Upper lobe of left lung (tissue), 5 donors: ENCODE results near the genes SLC22A8, PLAAT4, SPINDOC, NAA40, FLRT1 and MACROD1.

DNA sequence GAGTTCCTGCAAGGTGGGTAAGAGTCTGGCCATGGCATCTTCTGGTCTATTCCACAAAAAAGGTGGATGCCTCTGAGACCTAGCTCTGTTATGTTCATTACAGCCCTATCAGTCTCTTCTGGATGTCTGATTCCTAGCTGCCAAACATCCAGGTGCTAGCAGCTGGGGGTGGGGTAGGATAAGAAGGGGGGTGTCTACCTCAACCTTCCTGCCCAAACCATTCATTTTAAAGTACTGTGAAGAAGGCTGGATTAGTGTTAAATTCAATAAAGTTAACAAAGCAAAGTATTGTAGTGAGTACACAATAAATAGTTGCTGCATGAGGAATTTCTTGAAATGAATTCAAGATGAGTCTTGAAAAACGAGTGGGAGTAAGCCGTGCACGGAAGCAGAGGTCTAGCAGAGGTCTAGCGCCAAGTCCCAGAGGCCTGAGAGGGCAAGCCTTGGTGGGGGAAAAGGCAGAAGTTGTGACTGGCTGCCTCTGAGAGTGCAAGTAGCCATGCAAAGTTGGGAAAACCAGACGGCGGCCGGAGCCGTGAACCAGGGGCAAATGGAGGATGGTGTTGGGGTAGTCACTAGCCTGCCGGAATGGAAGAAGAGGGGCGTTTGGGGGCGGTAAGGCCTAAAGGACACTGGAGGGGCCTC, 588 bp upstream of the SLC3A2 start:
- PRO-cap, 2 experiments, result peak in 1 of 2 experiments; most common minus-strand start position 590 of the sequence (in 1)
- RAMPAGE, long total RNA, 4 experiments, result no peak in any of the 4 experiments

DNA sequence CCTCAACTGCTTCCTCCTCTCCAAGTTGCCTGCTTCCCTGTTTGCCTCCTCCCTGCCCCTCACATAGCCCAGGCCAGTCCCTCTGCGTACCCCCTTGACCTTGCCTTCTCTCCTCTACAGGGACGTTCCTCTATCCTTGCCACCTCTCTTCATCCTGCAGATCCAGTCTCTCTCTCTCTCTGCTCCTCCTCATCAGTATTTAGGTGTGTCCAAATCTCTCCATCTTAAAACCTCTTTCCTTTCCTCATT, 14.6 kb downstream of the SLC22A8 start:
- PRO-cap, 2 experiments, result no peak in any of the 2 experiments
- RAMPAGE, long total RNA, 4 experiments, result no peak in any of the 4 experiments

GRCh38 chr11:63015491-63016075, at the start of gene SLC22A8:
SLC22A8 (minus strand) TSS chr11:63015841.
- PRO-cap, 2 experiments, result no peak in any of the 2 experiments
- RAMPAGE, long total RNA, 4 experiments, result no peak in any of the 4 experiments

GRCh38 chr11:63306048-63306542, 16.4 kb downstream of the SLC22A10 start:
- PRO-cap, 2 experiments, result no peak in any of the 2 experiments
- RAMPAGE, long total RNA, 4 experiments, result no peak in any of the 4 experiments

DNA sequence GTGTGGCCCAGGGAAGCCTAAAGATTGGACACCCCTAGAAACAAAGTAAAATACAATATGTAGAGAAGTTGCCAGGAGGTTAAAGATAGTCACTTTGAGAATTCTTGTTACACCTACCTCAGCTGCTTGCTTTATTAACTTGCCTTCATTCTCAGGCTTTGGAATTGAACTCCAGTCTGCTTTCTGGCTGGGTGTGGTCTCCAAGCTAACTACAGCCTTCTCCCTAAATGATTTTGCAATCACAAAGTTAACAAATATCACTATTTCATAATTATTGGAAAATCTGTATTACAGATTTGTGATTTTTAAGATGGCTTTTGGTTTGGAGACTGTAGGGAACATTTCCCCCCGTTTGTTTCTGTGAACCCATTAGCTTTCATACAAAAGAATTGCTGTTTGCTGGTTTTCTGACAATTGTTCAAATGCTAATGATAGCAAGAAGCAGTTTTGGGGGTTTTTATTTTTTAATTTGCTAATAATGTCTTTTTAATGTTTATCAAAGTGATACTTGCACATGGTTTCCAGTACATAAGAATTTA, 2.1 kb downstream of the PLAAT5 start:
- PRO-cap, 2 experiments, result no peak in any of the 2 experiments
- RAMPAGE, long total RNA, 4 experiments, result no peak in any of the 4 experiments

GRCh38 chr11:63531940-63532365, 4.7 kb upstream of the PLAAT4 start:
- PRO-cap, 2 experiments, result no peak in any of the 2 experiments
- RAMPAGE, long total RNA, 4 experiments, result no peak in any of the 4 experiments

GRCh38 chr11:63536357-63537147, at the start of gene PLAAT4:
PLAAT4 (plus strand) TSS chr11:63536808.
- PRO-cap, 2 experiments, result peak in 2 of 2 experiments; most common plus-strand start chr11:63536845 (in 1)
- RAMPAGE, long total RNA, 4 experiments, result start-site peak on the plus strand in 3 of 4 experiments, at chr11:63536840-63536852 at its widest, 16 to 1,052 reads per replicate

DNA sequence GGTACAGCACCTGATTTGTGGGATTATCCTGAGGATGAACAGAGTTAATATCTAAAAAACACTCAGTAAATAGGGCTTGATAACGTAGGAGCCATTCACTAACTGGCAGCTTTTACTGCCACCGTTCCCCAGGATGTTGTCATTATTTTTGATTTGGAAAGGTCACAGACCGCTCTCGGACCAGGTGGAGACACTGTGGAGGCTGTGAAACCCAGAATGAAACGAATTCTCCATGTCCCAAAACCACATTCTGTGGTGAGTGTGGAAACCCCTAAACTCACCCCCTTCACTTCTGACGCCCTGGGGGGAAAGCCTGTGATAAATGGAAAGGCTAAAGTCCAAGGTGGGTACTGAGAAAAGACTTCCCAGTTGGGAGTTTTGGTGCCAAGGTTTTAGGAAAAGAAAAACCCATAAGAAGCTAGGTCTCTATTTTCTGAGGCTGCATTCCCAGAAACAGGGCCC, 5.3 kb downstream of the PLAAT3 start:
- PRO-cap, 2 experiments, result no peak in any of the 2 experiments
- RAMPAGE, long total RNA, 4 experiments, result no peak in any of the 4 experiments

DNA sequence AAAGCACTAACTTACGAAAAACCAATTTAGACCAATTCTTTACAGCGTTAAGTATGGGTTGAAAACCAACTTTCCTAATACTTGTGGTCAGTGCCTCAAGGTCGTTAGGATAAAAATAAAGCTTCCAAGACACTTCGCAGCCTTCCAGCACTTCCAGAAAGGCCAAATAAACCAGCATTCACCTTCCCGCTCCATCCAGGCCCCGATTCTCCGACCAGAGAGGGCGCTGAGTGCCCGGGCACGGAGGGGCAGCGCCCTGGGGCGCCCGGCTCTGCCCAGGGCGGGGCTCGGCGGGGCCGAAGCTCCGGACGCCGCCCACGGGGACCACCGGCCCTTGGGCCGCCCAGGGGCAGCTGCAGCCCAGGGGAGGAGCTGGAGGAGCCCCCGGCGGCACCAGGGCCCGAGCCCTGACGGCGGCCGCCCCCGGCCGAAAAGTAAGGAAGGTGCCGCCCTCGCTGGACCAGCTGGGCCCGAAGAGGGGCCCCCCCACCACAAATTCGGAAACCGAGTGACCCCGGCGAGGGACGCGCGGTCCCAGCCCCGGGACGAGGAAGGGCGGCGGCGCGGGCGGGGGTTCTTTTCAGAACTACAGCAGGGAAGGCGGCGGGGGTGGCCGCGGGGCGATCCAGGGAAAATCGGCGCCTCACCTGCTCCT, 406 bp downstream of the ATL3 start:
- PRO-cap, 2 experiments, result peak in 1 of 2 experiments; most common plus-strand start position 520 of the sequence (in 1); most common minus-strand start position 232 of the sequence (in 1)
- RAMPAGE, long total RNA, 4 experiments, result no peak in any of the 4 experiments

DNA sequence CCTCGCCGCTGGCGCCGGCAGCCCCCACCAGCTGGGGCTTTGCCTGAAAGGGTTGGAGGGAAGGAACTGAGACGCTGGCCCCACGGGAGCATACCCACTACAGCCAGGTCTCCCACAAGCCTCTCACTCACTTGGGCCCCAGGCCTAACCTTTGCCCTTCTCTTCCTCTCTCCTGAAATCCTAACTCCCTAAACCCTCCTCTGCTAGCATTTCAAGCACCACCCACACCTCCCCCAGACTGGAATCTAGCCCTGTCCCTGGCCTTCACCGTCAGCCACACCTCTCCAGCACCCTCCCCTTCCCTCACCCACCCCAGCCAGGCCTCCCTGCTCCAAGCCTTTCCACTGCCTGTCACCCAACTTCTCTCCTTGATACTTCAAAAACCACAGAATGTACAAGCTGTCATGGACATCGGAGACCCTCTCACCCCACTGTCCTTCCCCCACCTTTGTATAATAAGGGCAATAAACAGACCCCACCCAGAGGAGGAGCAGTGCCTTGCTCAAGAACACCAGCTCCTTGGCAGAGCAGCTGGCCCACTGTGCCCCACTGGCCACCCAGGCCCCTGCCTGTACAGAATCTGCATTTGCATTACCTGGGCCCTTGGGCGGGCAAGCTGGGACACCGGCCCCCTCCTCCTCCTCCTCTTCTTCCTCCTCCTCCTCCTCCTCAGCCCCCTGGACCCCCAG, 3.2 kb downstream of the ZFTA start:
- PRO-cap, 2 experiments, result no peak in any of the 2 experiments
- RAMPAGE, long total RNA, 4 experiments, result no peak in any of the 4 experiments

GRCh38 chr11:63813084-63813924, at the start of gene SPINDOC:
SPINDOC (plus strand) TSS chr11:63813456.
- PRO-cap, 2 experiments, result peak in 2 of 2 experiments; most common plus-strand start chr11:63813484 (in 1); most common minus-strand start chr11:63813296 (in 2)
- RAMPAGE, long total RNA, 4 experiments, result no peak in any of the 4 experiments

- PRO-cap, 2 experiments, result no peak in any of the 2 experiments
- RAMPAGE, long total RNA, 4 experiments, result no peak in any of the 4 experiments
Observed at GRCh38 chr11:63842514-63843681, 4.0 kb downstream of the MARK2 start.

GRCh38 chr11:63909903-63910808, 6.8 kb downstream of the RCOR2 start:
- PRO-cap, 2 experiments, result no peak in any of the 2 experiments
- RAMPAGE, long total RNA, 4 experiments, result no peak in any of the 4 experiments

DNA sequence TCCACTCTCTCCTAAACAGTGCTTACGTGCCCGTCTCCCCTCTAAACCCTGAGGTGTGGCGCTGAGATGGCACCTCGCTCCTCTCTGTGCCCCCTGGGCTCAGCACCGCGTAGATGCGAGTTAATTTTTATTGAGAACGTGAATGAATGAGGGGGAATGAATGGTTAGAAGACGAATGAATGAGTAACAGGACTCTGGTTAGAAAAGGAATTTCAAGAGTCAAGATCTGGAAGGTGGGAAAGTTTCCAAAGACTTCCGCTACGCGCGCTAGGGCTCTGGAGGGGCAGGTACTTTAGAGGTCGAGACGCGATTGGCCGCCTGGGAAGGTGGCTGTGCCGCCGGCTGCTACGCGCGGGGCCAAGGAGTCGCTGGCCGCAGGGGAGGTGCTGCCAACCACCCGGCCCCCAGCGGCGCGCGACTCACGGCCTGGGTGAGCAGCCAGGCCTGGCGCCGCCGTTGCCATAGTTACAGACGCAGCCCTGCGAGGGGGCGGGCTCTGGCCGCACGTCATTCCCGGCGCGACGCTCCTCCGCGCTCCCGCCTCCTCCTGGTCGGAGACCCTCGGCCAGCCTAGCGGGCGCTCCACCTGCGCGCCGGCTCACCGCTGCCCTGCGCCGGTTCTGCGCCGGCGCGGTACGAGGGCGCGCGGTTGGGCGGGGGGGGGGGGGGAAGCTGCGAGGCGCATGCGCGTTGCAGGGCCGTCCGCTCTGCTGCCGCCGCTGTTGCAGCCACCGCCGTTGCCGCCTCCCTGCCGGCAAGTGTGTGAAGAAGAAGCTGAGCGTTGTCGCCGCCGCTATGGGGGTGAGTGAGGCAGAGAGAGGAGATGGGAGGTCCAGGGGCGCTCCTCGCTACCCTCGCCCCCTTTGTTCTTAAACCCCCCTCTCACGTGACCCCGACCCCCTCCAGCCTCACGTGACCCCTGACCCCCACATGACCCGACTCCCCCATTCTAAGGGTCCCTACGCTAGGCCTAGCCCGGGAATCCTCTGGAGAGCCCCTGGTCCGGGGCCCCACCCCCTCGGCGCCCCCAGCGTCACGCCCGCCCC, at the start of gene NAA40:
NAA40 (plus strand) TSS at position 701 of the 1,046 bp plus-strand sequence.
- PRO-cap, 2 experiments, result peak in 2 of 2 experiments; most common plus-strand start position 669 of the sequence (in 1); most common minus-strand start position 622 of the sequence (in 1)
- RAMPAGE, long total RNA, 4 experiments, result start-site peak on the plus strand in 4 of 4 experiments, centred at positions 692 to 718 of the sequence, 20 to 118 reads per replicate

GRCh38 chr11:63997523-63998109, 11.4 kb downstream of the OTUB1 start:
- PRO-cap, 2 experiments, result no peak in any of the 2 experiments
- RAMPAGE, long total RNA, 4 experiments, result no peak in any of the 4 experiments

DNA sequence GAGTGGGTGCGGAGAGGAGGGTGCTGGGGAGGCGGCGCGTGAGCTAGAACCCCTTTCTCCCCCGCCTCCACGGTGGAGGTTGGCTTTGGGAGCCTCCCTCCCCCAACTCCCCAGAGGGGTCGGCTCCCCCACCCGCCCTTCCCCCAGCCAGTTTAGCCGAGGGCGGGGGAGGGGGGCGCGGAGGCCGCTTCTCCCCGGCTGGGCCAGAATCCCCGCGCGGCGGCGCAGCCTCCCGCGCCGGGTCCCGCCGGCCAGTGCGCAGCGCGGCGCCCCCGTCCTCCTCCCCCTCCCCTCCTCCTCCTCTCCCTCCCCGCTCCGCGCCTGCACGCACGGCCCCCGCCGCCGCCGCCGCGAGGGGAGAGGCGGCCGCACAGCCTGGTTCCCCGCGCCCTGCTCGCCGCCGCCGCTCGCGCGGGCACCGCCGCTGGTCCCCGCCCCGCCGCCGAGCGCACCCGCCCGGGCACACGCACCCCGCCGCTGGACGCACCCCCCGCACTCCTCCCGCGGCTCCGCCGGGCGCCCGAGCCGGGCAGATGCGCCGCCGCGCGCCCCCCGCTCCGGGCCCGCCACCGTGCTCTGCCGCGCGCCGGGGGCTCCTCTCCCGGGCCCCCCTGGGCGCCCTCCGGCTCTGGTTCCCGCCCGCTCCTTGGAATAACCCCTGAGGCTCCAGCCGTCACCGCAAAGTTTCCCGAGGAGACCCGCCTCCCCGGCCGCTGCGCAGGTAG, at the start of gene FLRT1:
FLRT1 (plus strand) TSS at position 493 of the 725 bp plus-strand sequence.
- PRO-cap, 2 experiments, result no peak in any of the 2 experiments
- RAMPAGE, long total RNA, 4 experiments, result no peak in any of the 4 experiments

DNA sequence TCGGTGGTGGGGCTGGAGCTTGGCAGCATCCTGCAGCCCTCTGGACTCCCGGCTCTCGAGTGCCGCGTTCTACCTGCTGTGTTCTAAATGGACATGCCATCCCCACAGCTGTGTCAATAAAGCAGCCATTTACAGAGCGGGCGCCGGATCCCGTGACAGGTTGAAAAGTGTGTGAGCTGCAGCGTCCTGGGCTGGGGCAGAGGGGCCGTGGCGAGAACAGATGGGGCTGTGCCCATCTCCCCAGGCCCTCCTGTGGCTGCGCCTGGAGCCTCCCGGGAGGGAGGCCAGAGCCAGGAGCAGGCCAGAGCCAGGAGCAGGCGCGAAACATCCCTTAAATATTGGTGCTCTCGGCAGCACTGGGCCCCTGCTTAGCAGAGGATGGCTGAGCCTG, 46.1 kb downstream of the FLRT1 start:
- PRO-cap, 2 experiments, result no peak in any of the 2 experiments
- RAMPAGE, long total RNA, 4 experiments, result no peak in any of the 4 experiments

- PRO-cap, 2 experiments, result no peak in any of the 2 experiments
- RAMPAGE, long total RNA, 4 experiments, result no peak in any of the 4 experiments
Observed at GRCh38 chr11:64148152-64148820, 17.6 kb downstream of the MACROD1 start.

DNA sequence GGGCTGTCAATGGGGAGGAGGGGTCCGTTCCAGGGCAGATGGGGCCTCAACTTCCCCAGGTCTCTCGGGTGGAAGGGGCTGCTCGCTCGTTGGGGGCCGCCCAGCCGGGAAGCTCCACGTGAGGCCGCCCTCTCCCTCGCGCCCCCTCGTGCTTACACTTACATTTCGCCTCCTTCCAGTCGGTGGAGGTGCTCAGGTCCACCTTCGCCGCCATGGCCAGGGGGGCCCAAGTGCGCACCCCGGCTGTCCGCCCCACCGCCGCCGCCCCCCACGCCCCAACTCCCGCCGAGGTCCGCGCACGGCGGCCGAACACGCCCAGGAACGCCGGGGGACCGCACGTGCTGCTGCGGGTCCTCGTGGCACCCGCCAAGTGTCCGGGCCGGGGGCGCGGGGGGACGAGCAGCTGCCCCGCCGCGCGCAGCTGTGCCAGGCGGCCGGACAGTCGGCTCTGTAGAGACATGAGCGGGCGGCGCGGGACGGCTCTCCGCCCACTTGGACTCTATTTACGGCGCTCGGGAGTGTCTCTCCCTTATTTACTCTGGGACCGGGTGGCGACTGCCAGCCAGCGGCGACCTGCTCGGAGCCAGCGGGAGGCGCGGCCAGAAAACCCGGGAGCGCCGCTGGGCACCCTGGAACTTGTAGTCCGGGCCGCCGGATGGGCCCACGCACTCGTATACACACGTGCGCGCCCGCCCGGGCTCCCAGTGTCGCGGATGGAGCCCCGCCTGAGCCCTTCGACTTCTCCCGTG, at the start of gene MACROD1:
MACROD1 (minus strand) TSS at position 579 of the 749 bp plus-strand sequence.
- PRO-cap, 2 experiments, result peak in 2 of 2 experiments; most common plus-strand start position 704 of the sequence (in 2); most common minus-strand start position 505 of the sequence (in 1)
- RAMPAGE, long total RNA, 4 experiments, result start-site peak on the minus strand in 2 of 4 experiments, centred at positions 265 to 382 of the sequence, 21 to 33 reads per replicate

- PRO-cap, 2 experiments, result no peak in any of the 2 experiments
- RAMPAGE, long total RNA, 4 experiments, result start-site peak on the plus strand in 1 of 4 experiments, at chr11:64209213-64209465 at its widest, 11 reads per replicate
Observed at GRCh38 chr11:64208710-64209700, 2.5 kb downstream of the FERMT3 start.